ENCODE measurements around a stretch of chr13.

DNA sequence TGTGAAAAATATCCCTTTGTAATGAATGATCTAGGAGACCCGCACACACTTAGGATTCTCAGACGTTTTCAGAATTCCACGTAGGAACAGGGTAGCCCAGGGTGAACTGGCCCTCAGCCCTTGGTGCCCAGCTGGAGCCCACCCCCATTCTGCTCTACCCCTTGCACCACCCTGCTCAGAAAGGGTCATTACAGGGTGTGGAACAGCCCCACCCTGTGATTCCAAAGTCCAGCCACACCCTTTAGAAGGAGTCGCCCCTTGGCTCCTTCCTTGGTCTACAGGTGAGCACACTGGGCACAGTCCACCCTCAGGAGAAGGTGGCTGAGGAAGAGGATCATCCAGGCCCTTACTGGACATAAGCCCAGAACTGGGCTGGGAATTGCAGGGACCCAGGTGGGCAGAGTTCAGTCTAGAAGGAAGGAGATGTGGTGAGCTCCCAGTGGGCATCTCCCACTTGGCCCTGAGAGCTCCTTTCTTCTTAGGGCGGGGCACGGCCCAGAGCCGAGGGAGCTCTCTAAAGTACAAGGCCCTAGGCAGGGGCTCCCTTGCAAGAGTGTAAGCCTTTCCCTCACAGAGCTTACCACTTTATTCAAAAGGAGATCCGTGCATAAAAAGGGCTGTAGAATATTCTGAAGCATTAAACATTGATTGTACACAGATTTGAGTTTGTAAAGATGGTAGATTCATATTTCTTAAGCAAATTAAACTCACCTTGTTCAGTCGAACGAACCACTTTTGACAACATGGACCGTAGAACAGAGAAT is 8.5 kb downstream of the SLC46A3 start:
- PRO-cap: no peak

DNA sequence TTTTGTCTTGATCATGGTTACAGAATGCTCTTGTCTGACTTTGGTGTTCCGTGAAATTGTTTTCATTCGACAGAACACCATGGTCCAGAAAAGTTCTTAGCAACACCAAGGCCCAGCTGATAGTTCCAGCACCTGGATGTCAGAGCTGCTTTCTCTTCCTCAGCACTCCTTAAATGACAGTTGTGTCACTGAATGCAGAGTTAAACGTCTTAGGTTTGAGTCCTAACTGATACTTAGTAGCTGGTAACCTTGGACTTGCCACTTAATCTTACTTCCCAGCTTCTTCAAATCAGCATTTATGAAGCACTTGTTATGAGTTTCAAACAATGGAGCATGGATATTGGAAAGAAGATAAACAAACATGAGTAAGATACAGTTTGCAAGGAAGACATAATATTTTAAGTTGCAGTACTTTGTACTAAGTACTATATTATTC is 1.2 kb upstream of the SLC46A3 start:
- PRO-cap: no peak

GRCh38 chr13:28744056-28744519 is 25.3 kb upstream of the SLC46A3 start:
- PRO-cap: no peak

DNA sequence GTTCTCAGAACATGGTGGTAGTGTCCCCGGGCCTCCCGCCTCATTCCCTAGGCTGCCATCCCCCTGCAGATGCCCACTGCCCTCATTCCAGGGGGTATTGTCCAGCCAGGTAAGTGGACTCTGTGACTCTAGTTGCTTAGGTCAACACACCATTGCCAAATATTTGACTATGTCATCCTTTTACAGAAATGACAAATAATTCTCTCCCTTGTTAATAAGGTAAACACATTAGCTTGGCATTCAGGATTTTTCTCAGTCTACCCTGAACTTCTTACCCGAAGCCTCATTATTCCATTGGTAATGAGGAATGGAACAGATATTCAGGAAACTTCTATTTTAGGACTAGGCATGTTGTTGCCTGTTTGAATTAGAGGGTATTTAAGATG is 303.7 kb downstream of the MTUS2 start:
- PRO-cap: no peak

GRCh38 chr13:29437114-29437530 is 158.4 kb downstream of the SLC7A1 start:
- PRO-cap: no peak

DNA sequence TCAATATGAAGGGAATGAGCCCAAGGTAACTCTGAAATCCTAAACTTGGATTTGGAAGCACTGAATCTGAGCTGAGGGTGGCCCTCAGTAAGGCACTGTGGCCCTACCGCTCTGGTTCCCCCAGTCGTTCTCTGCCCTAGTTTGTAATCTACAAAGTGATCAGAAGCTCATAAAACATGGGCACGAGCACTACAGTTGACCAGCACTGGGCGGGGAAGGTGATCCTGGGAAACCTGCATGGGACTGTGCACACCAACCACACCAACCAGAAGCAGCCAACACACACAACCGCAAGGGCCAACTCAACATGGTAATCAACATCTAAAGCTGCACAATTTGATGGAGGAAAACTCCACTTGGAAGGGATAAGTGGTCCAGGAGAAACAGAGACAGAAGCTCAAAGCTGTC is 22.9 kb downstream of the SLC7A1 start:
- PRO-cap: no peak

- PRO-cap: no peak
Observed at GRCh38 chr13:29994803-29995414, 144.5 kb upstream of the UBL3 start.

DNA sequence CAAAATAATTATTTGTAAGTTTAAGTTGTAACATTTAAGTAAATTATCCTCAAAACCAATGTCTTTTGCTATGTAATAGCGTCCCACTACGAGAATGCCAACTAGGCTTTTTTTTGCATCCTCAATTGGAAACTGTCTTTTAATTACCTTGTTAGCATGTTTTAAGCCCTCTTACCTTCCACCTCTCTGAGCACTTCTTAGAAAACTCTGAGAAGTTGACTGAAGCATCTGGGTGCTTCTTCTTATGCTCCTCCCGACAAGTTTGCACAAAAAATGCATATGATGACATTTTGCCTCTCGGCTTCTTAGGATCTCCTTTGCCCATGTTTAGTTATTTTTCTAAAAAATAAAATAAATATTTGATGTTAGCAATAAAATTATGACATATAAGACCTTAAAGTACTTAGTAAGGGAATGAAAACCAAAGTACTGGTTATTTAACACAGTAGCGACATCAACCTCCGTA is 2.3 kb downstream of the HMGB1 start:
- PRO-cap: no peak

DNA sequence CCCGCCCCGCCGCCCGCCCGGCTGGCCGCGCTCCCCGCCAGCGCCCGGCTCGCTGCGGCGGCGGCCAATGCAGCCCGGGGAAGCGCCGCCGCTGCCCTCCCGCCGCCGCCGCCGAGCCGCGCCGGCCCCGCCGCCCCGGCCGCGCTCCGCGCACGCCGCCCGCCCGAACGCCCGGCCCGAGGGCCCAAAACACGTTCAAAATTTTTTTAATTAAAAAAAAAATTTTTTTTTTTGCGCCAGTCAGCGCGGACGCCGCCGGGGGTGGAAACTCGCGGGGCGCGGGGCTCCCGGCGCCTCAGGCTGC is 497 bp downstream of the HMGB1 start:
- PRO-cap: no peak

- PRO-cap: no peak
Observed at GRCh38 chr13:30480525-30480915, 14.8 kb upstream of the HMGB1 start.

GRCh38 chr13:30486071-30486837 is 20.5 kb upstream of the HMGB1 start:
- PRO-cap: no peak

- PRO-cap: no peak
Observed at GRCh38 chr13:30714504-30715371, 20.6 kb upstream of the ALOX5AP start.

- PRO-cap: no peak
Observed at GRCh38 chr13:30743279-30744215, 8.2 kb downstream of the ALOX5AP start.

- PRO-cap: no peak
Observed at GRCh38 chr13:30810154-30810470, 74.8 kb downstream of the ALOX5AP start.

DNA sequence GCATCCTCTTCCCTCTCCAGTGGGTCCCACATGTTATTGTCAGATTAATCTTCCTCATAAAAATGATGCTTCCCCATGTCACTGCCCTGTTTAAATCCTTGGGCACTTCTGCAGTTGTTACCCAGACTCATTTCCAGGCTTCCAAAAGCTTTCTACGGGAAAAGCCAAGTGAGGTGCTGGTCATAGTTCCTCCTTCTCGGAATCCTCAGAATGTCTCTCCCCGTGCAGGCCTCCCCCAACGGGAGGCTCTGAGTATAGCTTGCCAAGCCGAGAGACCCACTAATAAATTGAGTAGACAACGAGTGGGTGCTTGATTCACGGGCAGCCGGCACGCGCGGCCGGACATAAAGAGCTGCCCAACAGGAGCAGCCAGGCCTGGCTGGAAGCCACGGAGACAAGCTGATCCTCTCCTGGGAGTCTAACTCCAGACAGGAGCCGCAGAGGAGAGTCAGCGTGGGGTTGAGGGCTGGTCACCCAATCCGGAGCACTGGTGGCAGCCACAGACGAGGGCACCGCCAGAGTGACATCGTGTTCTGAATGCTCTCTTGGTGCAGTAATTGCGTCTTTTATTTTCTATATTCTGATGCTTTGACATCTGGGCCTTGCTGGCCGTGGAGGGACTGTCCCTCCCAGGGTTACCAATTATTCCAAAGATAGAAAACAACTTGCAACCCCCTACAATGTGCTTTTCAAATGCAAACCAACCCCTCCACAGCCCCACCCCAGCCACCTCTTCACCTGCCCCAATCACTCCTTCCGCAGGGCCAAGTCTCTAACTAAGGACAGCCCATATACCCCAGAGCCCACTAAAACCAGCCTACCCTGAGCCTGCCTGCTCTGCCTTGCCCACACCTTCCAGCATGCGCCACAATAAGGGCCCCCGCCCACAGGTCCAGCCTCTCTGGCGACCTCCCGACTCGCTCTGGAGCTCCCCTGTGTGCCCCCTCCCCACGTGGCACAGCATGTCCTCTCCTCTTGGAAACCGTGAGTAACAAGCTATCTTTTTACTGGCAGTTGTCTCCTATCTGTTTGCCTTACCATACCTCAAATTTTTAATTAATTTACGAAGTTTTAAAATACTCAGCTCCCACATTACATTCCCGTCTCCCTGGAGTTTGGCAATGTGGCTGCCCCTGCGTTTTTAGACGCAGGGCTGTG is 43.1 kb upstream of the MEDAG start:
- PRO-cap: no peak

DNA sequence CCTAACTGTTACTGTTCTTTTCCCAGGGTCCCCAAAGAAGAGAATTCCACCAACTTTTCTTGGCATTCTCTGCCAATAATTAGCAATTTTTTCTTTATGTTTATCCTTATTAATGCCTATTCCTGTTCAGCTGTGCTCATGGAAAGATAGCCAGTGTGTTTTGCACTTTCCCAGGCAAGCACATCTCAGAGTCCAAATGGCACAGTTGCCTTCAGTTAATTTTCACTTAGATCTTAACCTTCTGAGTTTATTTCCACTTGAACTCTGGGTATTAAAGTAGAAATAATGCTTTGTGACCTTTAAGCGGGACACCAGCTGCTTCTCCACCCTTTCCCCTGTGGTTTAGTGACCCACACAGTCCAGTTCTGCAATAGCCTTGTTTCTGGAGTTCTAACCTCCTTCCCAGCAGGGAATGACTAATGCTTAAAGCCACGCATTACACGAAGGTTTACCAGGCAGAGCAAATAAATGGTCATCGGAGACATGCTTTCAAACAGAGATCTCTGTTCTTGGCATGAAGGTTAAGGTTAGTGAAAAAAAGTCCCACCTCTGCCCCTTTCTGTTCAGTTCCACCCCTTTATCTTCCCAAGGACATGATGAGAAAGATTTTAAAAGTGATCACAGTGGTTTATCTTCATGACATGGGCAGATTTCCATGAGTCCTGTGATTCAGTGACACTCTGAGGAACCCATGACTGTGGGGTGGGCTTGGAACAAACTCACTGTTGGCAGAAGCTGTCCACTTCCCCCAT is 25.3 kb upstream of the MEDAG start:
- PRO-cap: no peak

DNA sequence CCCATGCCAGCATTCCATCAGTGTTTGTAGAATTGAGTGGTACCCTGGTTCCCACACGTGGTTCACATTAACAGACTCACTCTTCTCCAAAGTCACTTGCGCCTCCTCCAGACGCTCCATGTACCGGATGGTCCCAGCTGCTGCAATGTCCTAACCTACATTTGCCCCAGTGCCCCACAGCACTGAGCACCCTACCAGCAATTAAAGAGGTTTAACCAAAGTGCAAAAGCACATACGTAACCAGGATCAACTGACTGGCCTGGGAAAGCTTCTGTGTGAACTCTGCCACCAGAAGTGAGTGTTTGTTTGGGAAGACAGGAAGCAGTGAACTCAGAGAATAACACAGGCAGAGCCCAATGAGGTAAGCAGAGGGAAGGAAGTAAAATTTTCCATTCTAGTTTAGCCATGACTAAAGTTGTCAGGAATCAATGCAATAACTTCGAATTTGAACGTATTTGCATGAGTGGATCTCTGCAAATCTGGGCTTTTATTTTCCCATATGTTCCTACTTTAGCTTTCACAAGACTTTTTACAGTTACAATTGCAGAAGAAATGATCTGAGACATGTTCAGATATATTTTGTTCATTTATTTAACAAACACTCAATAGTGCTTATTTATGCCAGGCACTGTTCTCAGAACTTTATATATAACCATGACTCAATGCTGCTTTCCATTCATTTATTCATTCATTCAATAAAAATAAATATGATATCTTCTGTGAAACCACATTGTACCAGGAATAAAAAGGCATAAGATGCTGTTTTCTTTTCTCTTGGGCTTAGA is 7.2 kb upstream of the MEDAG start:
- PRO-cap: no peak

DNA sequence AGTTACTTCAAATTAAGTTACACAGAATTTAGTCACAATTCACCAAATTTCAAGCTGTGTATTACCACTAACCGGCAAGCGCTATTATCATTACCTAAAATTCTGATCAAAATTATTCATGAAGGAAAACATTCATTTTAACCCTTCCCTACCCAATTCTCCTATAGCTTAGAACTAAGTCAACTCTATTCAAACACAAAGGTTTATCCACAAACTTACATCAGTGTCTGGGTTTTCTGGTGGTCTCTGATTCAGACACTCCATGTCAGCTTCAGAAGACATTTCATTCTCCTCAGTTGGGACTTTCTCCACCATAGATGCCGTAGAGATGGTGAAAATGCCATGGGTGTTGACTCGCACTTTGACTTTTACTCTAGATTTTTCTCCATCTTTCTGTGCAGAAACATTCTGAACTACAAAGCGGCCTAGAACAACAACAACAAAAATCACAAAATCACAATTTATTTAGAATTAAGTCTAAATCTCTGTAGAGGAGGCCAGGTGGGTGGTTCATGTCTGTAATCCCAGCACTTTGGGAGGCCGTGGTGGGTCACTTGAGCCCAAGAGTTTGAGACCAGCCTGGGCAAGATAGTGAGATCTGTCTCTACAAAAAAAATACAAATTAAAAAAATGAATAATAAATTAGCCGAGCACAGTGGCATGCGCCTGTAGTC is 16.2 kb downstream of the HSPH1 start:
- PRO-cap: no peak

DNA sequence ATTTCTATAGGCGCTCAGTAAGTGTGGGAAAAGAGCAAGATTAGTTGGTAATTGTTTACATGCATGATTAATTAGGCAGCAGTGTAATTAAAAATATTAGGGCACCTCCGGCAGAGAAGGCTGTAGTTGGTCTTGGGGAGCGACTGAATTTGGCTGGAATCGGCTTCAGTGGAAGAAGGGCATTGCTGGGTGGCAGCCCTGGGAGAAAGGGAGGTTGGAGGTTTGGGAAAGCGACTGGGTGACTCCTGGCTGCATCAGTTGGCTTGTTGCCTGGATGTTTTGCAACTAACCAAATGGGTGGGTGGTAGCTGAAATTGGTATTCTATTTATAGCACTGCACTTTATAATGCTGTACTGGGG is 1.5 kb downstream of the B3GLCT start:
- PRO-cap: no peak

- PRO-cap: no peak
Observed at GRCh38 chr13:31208112-31208705, 8.4 kb downstream of the B3GLCT start.